Metanephros (tissue), 2 donors: ENCODE measurements around a stretch of chr3.

DNA sequence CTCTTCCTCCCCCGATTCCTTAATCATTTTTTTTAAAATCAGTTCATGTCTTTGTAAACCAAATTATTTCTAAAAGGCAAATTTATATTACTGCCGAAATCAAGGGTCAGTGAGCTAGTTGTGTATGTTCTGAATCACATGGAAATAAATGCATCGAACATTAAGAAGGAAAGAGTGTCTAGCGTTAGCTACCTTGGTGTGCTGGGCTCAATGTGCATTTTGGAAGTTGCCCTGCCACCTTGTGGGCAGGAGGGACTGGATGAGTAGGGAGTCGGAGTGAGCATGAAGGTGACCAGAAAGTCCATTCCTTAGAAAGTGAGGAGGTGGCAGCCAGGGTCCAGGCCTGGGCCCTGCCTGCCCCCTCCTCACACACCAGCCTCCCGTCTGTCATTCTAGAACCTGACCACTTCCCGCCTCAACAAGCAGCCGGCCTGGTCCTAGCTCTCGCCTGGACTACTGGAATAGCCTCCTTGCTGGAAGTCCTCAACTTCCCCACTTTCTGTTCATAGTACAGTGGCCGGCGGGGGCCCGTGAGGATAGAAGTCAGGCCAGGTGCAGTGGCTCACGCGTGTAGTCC lies 10.1 kb upstream of the GATA2 start:
- RAMPAGE, long total RNA: no peak

DNA sequence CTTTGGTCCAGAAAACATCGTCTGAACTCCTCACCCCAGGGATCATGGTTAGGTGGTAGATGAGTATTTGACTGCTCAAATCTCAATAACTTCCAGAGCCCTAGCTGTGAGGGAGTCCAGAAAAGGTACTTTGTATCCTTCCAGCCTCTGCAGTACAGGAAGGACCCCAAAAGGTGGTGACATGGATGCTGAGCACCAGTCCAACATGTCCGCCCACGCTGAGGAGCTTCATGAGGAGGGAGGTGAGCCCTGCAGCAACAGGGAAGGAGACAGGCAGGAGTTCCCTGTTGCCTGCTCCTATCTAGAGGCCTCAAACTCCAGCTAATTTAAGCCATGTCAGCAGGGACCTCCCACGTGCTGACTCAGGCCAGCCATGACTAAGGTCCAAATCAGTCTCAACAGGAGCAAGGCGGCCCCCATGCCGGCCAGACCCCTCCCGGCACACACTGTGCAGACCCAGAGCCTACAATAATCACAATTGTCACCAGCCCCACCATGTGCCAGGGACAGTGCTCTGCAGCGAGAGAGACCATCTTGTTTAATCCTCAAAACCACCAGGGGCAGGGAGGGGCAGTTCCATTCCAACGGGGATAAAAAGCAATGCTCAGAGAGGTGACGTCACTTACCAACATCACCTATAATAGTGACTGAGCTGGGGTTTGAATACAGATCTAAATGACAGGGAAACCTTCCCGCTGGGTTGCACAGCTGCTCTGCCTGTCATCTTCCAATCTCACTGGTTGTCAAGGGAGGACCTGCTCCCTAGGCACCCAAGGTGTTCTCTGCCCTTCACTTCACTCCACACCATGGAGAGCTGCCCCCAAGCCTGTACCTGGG lies 54.5 kb upstream of the GATA2 start:
- RAMPAGE, long total RNA: no peak

DNA sequence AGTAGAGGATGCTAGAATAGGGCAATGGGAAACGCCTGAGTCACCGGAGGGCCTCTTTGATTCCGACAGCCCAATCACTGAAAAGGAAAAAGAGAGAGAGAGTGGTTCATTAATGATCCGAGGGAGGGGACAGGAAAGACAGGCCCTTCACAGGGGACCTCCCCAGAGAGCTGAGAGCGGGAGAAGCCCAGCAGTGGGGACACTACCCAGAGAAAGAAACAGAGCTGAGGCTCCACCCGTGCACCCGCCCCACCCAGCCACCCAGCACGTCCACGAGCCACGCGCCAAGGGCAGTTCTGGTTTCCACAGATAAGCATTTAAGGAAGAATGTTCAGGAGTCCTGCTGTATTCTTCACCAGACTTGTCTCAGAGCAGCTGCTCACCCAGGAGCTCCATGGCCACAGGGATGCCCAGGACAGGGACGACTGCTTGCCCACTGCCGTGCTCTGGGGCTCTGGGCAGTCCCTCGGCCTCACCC lies 76.8 kb downstream of the RPN1 start:
- RAMPAGE, long total RNA: no peak

GRCh38 chr3:128584106-128584893 lies 66.3 kb downstream of the RPN1 start:
- RAMPAGE, long total RNA: no peak

- RAMPAGE, long total RNA: no peak
Observed at GRCh38 chr3:128764954-128765580, 39.1 kb downstream of the RAB7A start.

DNA sequence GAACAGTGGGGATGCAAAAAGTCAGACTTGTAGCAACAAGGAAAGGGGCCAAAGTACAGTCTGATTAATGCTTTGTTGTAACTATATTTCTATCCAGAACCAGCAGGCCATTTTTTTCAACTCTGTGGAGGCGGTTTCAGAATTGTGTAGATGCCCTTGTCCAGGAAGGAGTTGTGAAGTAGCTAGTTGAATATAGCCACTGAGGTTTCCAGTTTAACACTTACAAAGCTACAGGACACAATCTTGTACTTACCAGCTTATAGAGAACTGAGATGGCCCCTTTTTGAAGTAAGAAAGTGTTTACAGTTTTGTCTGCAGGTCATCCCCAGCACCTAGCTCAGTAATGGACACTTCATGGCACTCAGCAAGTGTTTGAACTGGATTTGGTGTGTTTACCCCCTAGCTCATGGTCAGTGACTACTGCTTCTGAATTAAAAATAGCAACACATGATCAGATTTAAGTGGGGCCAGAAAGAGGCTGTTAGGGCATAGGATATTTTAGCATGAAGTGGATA lies 54.3 kb downstream of the RAB7A start:
- RAMPAGE, long total RNA: no peak

DNA sequence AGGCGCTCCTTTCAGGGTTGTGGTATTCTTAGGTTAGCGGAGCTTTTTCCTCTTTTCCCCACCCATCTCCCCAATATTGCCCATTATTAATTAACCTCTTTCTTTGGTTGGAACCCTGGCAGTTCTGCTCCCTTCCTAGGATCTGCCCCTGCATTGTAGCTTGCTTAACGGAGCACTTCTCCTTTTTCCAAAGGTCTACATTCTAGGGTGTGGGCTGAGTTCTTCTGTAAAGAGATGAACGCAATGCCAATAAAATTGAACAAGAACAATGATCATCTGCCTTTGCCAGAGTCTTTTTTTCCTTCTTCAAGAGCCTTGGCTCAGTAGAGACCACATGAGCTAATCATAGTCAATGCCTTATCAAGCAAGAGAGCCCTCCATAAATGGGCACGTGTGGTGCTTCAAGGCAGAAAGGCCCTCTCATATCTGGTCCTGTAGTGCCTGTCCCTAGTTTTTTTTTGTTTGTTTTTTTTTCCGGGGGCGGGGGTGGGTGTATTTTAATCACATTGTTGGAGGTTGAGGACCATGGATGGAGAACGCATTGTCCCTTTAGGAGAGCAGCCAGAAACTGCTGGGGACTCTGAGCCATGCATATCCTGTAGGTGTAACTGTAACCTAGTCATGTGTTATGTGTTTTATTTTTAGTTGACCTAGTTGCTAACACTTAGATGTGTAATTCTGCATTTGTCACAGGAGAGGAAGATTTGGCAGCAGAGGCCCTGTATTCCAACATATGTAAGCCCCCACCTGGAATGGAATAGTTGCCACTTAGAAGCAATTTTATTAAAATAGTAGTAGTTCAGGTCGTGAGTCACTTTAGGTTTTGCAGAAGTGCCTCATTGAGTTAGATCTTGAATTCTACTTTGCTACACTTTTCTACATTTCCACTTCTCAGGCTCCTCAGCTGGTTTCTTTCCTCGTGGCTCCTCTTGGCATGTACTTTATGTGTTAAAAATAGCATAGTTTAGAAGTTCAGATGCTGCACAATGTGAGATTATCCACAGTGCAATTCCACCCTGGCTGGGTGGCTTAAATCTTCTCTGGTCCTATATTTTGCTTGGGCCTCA lies 64.6 kb upstream of the ACAD9 start:
- RAMPAGE, long total RNA: no peak

DNA sequence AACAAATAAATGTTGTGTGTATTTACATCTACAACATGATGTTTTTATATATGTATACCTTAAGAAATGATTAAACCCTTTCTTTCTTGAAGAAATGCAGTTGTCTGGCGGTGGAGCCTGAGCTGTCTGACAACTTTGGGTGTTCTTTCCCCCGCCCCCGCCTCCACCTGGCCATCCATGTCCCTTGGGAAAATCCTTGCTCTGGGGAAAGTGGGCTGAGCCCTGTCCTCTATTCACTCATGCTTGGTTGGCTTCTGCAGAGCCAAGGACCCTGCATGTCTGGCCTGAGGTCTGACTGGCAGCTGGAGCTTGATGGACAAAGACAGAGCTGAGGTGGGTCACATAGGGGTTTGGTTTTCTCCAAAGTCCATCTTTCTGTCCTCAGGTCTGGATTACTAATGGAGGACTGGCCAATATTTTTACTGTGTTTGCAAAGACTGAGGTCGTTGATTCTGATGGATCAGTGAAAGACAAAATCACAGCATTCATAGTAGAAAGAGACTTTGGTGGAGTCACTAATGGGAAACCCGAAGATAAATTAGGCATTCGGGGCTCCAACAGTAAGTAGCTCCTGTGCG lies 19.6 kb downstream of the ACAD9 start:
- RAMPAGE, long total RNA: no peak

DNA sequence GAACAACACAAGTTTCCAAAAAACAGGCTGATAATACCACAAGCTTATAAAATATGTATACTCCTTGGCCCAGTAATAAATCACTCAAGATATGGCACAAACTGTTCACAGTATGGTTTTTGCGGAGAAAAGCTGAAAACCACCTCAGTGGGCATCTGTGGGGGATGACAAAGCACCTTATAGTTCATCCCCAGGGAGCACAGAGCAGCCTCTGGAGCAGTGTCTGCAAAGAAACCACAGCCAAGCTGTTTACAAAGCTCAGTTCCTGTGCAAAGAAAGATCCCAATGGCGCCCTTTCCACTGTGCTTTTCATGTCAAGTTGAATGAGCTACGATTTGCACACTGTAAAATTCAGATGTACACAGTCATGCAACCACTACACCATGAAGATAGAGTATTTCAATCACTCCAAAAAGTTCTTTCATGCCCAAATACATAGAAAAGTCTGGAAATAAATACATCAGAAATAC lies 2.6 kb upstream of the EFCC1 start:
- RAMPAGE, long total RNA: no peak

DNA sequence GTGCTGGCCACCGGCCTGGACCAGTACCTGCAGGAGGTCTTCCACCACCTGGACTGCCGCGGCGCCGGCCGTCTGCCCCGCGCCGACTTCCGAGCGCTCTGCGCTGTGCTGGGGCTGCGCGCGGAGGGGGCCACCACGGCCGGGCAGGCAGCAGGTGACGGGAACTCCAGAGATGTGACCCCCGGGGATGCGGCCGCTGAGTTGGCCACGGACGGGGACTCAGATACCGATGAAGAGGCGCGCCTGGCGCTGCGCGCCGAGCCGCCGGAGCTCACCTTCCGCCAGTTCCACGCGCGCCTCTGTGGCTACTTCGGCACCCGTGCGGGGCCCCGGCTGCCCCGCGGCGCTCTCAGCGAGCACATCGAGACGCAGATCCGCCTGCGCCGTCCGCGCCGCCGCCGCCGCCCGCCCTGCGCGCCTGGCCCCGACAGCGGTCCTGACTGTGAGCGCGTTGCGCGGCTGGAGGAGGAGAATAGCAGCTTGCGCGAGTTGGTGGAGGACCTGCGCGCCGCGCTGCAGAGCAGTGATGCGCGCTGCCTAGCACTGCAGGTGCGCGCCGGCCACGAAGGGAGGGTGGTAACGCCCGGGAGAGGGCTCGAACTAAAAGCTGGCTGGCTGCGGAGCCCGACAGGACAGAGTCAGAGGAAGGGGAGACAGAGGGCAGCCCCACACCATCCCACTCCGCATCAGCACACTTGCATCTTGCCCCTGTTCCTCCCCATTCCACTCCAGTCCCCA lies 841 bp downstream of the EFCC1 start:
- RAMPAGE, long total RNA: no peak

GRCh38 chr3:129003615-129004282 lies 2.6 kb downstream of the EFCC1 start:
- RAMPAGE, long total RNA: no peak

GRCh38 chr3:129021041-129021319 lies 19.9 kb downstream of the EFCC1 start:
- RAMPAGE, long total RNA: no peak

GRCh38 chr3:129107748-129108504 lies 13.7 kb downstream of the RAB43 start:
- RAMPAGE, long total RNA: no peak

- RAMPAGE, long total RNA: no peak
Observed at GRCh38 chr3:129317019-129317465, 956 bp upstream of the H1-10 start.

GRCh38 chr3:129385332-129386398 lies 42.8 kb downstream of the EFCAB12 start:
- RAMPAGE, long total RNA: no peak

DNA sequence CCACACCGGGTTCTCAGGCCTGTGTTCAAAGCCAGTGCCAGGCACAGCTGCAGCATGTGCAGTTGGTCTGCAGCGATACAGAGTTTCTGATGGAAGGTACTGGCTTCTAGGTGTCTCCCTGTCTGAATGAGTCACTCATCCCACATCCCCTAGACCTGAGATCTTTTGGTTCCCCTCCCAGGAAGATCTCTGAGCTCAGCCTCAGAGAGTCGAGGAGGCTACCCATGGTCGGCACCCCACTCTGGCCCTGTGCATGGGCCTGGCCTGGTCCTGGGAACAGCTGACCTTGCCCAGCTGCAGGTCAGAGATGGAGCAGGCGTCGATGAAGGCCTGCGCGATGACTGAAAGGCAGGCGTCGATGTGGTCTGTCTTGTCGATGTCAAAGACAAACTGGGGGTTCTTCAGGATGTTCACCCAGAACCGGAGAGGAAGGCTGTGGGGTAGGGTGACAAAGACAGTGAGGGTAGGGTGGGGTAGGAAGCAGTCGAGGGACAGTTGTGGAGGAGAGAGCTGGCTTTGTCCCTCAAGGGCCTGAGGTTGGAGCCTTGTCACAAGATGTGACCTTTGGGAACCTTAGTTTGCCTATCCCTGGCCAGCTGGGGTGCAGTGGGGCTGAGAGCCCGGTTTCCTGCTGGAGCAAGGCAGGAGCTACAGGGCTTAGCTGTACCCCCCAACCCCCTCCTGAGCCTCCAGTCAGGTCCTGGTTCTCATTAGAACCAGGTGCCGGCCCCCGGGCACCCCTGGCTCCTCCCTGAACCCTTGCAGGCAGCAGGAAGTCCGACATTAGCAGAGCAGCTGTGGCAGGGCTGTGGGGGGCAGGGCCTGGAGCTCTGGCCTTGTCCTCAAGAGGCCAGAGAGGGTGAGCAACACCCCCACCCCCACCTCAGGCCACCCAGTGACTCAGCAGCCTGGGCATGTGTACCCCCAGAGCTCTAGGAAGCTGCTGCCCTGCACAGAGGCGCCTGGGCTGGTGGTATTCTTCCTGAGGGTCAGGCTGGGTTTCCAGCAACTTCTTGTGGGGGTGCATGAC lies 15.5 kb downstream of the H1-8 start:
- RAMPAGE, long total RNA: no peak

DNA sequence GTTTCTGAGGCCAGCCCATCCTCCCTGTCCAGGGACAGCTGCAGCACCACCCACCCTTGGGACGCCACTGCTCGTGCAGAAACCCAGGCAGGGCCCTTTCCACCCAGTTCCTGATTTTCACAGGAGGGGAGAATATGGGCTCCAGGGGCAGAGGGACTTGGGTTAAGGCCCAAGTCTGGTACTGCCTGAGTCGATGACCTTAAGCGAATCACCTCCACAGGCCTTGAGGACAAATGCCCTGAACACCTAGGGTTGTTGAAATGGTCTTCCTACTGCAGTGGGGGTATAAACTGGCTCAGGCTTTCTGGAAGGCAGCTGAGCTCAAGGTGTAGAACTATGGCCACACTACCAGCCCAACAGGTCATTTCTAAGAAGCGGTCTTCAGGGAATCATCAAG lies 23.5 kb downstream of the PLXND1 start:
- RAMPAGE, long total RNA: no peak

DNA sequence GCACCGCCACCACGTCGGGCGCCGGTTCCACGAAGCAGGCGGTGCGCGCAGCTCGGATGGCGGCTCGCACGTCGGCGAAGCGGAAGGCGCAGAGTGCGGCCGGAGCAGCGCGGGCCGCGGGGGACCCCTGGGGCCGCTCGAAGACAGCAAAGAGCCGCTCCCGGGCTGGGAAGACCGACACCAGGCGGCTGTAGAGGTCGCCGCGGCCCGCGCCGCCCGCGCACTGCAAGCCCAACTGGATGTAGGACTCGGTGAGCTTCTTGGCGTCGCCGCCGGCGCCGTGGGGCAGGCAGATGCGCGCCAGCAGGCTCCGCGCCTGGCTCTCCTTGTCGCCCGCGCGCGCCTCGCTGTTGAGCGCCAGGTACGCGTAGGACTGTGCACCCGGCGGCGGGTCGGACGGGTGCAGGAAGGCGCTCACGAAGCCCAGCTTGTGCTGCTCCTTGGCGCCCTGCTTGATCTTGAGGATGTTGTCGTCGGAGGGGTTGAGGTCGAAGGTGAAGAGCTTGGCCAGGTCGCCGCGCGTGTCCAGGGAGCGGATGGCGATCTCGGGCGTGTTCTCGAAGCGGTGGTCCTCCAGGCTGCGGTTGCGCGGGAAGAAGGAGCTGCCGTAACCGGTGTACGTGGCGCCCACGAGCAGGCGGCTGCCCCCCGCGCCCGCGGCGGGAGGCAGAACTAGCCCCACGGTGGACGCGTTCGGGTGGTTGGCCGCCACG lies 935 bp downstream of the PLXND1 start:
- RAMPAGE, long total RNA: no peak

DNA sequence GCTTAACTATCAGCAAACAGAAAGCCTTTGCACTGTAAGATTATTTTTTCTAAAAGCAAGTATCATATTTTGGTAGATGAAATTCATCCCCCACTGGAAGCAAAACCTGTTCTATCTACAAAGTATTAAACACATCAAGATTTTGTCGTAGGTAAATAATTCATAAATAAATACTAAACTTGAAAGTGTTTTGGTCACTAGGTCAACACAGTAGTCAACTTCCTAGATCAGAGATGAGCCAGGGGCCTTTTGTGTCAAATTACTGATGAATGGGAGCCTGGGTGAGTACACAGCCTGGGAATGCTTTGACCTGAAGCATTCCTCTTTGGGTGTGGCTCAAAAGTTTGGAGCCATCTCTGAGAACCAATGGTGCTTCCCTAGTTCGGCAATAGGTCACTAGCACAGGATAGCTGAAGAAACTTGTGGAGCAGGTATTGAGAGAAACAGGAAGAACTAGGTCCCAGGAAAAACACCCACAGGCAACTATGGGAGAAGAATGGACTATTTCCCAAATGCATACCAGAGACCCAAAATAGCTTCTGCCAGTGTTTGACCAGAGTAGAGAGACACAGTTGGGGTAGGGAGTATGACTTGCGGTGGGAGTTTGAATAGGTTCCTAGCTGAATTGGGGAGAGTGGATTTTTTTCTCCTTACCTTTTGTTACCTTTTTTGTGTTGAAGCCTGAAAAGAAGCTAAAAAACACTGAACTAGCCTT lies 56.6 kb upstream of the PLXND1 start:
- RAMPAGE, long total RNA: no peak

DNA sequence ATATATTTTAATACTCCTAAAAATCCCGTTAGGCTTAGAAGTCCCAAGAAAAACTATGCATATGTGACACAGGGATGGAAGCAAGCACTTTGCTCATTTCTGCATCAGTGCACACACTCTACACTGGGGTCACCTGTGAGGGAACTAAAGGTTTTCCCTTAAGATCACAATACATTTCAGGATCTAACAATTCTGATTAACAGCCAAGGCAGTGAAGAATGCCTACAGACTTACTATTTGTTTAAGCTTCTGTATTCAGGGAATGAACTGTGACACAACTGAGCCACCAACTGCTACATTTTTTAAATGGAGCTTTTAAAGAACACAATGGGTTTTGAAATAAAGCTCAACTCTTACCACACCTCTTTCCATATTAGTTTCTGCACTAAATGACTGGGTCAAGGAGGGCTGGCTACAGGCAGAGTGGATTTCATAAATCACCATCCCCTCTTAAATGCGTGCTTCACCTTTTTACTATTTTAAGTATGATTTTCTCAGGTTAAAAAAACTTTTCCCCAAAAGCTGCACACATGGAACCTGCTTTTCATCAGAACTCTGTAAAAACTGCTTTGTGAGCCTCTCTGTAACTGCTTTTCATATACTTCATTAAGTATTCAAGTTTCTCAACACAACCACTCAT lies 100.2 kb downstream of the TMCC1 start:
- RAMPAGE, long total RNA: no peak